Cerebellum (tissue), 5 donors: Measurements from ENCODE around the genes GAGE12D, CLCN5, CENPVL2, MAGED4 and XAGE3.

DNA sequence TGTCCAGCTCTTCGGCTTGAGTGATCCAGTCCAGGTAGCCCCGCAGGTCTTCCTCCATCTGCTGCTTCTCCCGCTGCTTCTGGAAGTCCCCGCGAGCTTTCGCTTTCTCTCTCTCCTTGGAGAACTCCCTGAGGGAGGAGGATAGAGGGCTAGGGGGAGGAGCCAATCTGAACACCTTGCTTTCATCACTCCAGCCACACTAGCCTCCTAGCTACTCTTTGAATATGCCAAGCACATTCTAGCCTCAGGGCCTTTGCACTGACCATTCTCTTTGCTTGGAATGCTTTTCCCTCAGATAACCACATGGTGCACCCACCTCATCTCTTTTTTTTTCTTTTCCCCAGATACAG lies 6.2 kb downstream of the CACNA1F start:
- PRO-cap, 3 experiments: no peak in any of the 3 experiments
- RAMPAGE, long total RNA: no peak

GRCh38 chrX:49541328-49541802 lies at the start of gene GAGE12D:
TSS of gene GAGE12D (plus strand) at chrX:49541733.
- PRO-cap, 3 experiments: no peak in any of the 3 experiments
- RAMPAGE, long total RNA: no peak

DNA sequence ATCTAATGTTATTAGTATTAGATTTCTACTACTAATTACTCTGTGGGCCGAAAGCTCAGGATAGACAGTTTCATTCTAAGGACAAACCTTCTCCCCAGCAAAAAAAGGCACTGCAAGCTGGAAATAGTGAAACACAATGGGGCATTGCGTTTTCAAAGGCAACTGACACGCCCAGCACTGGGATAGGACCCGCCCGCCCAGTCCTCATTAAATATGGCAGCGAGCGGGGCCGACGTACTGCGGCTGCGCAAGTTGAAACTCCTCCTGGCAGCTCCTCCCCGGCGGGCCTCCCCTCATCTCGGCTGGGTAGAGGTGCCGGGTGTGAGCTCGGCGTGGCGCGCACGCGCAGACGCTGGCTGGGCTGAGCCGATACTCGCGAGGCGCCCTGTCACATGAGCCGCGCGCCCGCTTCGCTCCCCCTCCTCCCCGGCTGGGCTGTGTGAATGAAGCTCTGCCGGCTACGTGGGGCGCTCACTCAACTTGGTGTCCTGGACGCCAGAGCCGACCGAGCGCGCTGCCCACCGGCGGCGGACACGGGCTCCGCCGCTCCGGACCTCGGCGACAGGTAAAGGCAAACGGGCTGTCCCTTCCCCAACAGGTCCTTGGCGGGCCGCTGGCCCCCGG lies at the start of gene CLCN5:
Gene CLCN5 (plus strand): TSS at position 369 of the 624 bp plus-strand sequence.
- PRO-cap, 3 experiments: peak in 1 of 3 experiments; most common plus-strand start position 348 of the sequence (in 1); most common minus-strand start position 179 of the sequence (in 1)
- RAMPAGE, long total RNA: no peak

GRCh38 chrX:50431423-50431977 lies 39.1 kb downstream of the DGKK start:
- PRO-cap, 3 experiments: no peak in any of the 3 experiments
- RAMPAGE, long total RNA: no peak

- PRO-cap, 3 experiments: no peak in any of the 3 experiments
- RAMPAGE, long total RNA: no peak
Observed at GRCh38 chrX:50595023-50595449, 124.4 kb upstream of the DGKK start.

DNA sequence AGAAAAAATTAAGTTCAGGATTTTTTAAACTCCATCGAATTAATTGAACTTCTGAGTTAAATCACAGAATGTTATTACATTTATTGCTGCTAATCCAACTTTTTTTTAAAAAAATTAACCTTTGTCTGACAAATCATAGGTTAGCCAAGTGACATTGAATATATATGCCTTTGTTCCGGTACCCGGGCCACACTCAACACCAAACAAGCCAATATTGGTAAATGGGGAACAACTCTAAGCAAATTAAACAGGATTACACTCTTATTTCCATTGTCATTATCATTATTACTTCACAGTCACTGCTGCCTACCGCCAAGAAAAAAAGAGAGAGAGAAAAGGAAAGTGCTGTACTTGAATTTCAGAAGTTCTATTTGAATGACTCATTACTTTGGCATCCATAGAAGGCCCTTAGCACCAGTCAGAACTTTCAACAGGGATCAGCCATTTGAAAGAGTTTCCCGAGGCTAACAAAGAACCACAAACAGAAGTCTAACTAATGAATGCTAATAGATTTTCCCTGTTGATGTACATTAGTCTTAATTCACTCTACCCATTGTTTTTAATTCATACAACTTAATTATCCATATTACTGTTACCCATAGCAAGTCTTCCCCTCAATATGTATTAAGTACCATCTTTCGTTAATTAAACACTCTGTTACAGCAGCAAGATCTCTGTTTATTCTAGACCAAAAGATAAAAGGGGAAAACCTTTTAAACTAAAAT lies 116.4 kb downstream of the SHROOM4 start:
- PRO-cap, 3 experiments: no peak in any of the 3 experiments
- RAMPAGE, long total RNA: no peak

DNA sequence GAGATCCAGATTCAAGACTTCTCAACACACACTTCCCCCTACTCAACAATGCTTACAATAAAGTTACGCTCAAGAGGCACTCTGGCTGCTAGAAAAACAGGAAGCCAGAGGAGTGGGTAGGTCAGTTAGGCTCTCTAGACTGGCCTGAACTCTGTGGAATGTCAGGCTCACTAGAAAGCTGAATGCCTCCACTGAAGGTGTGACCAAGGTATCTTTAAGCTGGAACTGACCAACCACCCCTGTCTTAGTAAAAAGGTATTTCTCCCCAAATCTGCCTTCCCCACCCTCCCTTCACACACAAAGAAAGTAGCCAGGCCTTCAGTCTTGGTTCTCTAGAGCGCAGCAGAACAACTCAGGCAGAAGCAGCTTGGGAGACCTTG lies 43.1 kb downstream of the SHROOM4 start:
- PRO-cap, 3 experiments: no peak in any of the 3 experiments
- RAMPAGE, long total RNA: no peak

- PRO-cap, 3 experiments: no peak in any of the 3 experiments
- RAMPAGE, long total RNA: no peak
Observed at GRCh38 chrX:50799613-50800005, 14.4 kb downstream of the SHROOM4 start.

DNA sequence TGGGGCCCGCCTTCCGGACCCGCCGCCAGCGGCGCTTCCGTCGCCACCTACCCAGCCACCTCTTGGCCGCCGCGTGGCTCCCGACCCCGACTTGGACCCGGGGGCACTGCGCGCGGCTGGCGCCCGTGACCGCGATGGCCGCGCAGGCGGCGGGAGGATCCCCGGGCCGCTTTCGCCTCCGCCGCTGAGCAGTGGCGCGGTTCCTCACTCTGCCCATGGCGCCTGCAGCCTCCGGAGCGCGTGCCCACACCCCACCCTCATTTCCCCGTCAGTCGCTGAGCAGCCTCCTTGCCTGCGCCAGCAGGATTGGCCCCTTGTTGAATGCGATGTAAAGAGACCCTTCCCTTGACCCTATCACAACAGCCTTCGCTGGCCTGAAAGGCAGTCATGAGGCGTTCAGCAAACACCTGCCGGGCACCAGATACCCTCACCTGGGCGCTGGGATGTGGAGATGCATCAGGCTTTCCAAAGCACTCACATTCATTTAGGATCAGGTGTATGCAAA lies at the start of gene CENPVL2:
Gene CENPVL2 (minus strand): TSS at position 217 of the 505 bp plus-strand sequence.
- PRO-cap, 3 experiments: no peak in any of the 3 experiments
- RAMPAGE, long total RNA: no peak

- PRO-cap, 3 experiments: no peak in any of the 3 experiments
- RAMPAGE, long total RNA: no peak
Observed at GRCh38 chrX:52184598-52185131, at the start of gene MAGED4. TSS of gene MAGED4 (plus strand) at chrX:52184888.

DNA sequence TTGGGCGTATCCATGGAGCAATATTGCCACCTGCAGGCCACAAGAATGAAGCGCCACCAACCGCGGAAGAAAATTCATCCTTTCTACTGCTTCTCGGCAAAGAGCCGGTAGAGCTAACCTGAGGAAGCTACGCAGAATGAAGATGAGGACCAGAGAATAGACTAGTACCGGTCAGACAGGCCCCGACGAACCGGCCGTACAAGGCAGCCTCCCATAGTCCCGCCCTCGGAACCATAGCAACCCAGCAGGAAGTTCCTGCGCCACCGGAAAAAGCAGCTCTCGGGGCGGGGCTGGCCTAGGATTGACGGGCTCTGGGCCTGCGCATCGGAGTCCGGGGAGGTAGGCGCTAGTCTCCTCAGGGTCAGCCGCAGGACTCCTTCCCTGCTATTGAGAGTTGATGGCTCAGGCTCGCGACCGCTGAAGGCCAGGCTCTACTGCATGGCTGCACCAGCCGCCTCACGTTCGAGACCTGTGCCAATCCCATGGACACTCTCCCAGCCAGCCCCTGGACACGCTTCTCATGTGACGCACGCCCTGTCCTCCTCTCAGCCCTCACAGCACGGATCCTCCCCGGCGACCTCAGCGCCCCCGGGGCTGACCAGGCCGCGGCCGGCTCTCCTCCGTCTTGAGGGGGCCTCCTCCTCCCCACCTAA lies 77.1 kb downstream of the MAGED4 start:
- PRO-cap, 3 experiments: peak in 3 of 3 experiments; most common plus-strand start position 349 of the sequence (in 3); most common minus-strand start position 138 of the sequence (in 1)
- RAMPAGE, long total RNA: no peak

DNA sequence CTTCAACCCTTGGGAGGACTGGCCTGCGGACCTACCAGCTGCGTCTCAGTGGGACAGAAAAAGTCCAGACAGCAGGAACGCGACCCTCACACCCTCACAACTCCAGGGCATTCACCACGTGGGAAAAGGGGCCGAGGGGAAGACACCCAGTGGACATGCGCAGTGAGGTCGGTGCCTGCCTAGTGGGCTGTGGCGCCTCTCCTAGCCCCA lies at the start of gene XAGE3:
Gene XAGE3 (minus strand): TSS at position 113 of the 210 bp plus-strand sequence.
- PRO-cap, 3 experiments: no peak in any of the 3 experiments
- RAMPAGE, long total RNA: no peak

DNA sequence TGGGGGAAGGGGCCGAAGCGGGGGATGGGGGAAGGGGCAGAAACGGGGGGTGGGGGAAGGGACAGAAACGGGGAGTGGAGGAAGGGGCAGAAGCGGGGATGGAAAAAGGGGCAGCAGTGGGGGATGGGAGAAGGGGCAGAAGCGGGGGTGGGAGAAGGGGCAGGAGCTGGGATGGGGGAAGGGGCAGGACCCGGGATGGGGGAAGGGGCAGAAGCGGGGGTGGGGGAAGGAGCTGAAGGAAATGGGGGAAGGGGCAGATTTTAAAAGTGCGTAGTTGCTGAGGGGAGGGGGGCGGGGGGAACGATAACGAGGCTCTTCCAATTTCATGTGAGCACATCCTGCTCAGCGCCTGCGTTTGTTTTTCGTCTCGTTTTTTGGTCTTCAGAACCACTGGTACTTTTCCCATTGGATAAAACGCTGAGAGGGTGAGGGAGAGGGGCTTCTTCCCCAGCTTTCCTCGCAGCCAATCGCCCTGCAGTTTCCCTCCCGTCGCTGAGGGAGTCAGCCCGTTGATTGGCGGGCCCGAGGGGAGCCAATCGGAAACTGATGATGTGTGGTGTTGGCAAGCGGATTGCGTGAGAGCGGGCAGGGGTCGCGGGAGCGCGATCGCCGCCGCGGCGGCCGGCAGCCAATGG lies 408 bp upstream of the TSPYL2 start:
- PRO-cap, 3 experiments: peak in 3 of 3 experiments; most common minus-strand start position 469 of the sequence (in 2)
- RAMPAGE, long total RNA: no peak

DNA sequence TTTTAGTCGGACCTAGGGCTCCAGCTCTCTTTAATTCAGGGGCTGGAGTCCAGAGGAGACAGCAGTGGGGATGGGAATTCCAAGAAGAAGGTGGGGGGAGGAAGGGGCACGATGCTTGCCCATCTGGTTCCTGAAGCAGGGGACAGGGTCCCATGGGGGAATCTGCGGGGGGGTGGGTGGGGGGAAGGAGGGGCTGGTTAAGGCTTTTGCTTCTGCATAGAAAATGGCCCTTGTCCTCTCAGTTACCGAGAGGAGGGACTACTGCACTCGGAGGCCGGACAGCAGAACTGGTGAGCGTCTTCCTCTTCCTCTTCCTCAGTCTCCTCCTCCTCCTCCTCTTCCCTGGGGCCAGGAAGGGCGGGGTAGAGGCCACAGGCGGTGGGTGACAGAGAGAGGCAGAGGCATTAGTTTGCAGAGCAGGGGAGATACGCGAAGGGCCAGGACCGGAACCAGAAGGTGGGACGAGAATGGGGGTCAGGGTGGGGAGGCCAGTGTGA lies 41.8 kb upstream of the KDM5C start:
- PRO-cap, 3 experiments: no peak in any of the 3 experiments
- RAMPAGE, long total RNA: no peak

DNA sequence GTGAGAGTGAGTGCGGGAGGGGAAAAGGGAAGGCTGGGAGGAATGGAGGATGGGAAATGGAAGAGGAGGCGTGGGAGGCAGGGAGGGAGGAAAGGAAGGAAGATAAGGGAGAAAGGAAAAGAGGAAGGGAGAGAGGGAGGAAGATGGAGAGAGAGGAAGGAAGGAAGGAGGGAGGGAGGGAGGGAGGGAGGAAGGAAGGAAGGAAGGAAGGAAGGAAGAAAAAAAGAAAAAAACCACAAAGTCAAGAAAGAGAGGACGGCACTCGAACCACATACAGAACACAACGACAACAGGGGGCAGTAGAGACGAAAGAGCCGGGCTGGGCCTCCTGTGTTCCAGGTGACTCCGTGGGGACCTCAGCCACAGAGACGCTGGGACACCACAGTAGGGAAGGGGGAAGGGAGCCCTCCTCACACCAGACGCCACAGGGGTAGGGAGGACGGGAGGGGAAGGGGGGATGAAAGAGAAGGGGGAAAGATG lies 41.4 kb downstream of the IQSEC2 start:
- PRO-cap, 3 experiments: no peak in any of the 3 experiments
- RAMPAGE, long total RNA: no peak

GRCh38 chrX:53440091-53441309 lies 6.3 kb upstream of the HSD17B10 start:
- PRO-cap, 3 experiments: peak in 3 of 3 experiments; most common plus-strand start chrX:53440680 (in 1); most common minus-strand start chrX:53440960 (in 3)
- RAMPAGE, long total RNA: no peak

DNA sequence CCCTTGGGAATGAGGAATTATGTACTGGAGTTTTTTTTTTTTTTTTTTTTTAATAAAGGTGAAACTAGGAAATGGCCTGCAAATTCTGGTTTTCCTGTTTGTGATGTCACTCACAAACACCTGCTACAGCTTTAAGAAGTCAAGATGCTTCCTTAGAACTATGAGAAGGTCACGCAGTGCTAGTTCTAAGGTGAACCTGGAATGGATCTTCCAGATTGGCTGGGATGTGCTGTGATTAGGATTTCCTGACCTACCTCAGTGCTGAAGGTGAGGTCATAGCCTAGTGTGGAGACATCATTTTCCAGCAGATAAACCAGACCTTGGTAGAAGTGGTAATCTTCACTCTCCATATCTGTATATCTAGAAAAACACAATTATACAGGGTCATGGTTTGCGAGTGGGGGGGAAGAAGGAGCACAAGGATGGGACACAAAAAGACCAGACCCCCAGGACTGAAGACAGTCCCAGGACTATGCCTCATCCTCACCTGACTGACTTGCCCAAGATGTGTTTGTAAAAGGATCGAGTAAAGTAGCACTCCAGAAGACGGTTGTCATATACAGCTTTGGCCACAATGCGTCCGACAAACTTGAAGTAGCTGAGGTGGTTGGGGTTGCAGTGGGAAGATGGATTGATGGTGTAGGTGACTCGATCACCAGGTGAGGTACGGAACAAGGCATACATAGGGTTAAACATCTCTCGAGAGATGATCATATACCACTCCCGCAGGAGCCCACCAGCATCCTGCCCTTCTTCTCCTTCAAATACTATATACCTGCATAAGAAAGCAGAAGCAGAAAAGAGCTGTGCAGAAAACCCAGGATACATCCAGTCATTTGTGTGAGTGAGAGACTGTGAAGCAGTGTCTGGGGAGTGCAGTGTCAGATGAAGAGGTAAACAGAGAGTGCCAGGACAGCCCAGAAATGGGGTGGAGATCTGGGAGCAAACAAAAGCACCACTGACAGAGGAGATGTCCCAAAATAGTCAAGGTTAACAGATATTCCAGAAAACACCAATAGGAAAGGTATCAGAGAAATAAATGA lies 102.0 kb upstream of the HSD17B10 start:
- PRO-cap, 3 experiments: no peak in any of the 3 experiments
- RAMPAGE, long total RNA: no peak

DNA sequence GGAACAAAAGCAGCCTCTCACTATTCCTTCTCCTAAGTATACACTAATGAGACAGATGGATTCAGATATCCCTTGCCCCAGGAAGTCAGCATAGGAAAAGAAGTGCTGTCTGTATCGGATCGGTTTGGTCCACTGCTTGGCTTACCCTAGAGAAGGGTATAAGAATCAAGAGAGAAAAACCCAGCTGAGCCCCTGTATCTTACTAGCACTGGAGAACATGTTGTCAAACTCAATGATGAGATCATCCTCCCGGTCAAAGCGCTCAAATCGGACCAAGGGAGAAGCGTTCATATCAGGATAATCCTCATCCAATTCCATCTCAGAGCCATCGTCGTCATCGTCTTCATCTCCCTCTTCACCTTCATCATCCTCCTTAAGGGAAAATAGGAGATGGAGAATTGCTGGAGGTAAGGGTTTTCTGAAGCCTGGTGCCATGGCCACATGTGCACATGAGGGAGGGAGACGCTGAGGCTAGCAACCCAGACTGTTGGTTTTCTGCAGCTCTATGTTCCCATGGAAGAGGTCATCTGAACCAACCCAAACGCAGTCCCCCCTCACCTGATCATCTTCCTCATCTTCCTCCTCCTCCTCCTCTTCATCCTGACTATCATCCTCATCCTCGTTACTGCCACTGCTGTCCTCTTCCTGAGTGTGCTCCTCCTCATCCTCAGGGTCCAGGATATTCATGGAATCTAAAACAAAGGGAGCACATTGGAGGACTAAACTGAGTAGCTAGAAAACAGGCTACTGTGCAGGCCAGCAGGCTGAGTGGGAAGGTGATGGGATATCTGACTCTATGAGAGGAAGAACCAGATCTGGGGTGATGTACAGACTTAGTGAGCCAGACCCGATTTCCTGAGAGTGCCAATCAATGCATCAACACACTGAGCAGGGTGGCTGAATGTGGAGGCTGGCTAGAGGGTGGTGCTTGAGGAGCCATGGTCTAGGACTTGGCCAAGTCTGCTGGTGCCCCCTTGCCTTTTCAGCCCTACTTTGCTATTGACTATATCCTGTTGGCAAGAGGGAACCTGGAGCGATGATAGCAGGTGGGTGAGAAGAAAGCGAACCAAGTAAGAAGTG lies 124.6 kb downstream of the HUWE1 start:
- PRO-cap, 3 experiments: no peak in any of the 3 experiments
- RAMPAGE, long total RNA: no peak

DNA sequence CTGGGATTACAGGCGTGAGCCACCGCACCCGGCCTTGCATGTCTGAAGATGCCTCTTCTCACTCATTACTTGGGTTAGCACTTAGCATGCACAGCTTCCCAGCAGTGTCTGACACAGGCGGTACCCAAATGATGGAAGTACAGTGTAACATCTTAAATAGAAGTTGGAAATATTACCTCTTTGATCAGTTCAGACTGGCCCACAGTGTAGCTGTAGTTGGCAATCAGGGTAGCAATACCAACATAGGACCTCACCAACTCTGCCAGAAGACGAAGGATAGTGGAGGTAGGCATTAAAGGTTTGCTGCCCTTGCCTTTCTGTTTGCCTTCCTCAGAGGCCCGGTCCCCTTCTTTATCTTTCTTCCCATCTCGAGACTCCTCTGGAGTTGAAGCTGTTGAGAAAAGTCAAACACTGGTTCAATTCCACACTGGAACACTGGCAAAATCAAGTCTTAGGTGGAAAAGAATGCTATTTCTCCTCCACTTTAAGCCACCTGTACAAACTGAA lies 112.9 kb downstream of the HUWE1 start:
- PRO-cap, 3 experiments: no peak in any of the 3 experiments
- RAMPAGE, long total RNA: no peak

- PRO-cap, 3 experiments: no peak in any of the 3 experiments
- RAMPAGE, long total RNA: no peak
Observed at GRCh38 chrX:53592198-53592876, 94.2 kb downstream of the HUWE1 start.